GM12878 (cell line): ENCODE measurements around a stretch of chr1.

DNA sequence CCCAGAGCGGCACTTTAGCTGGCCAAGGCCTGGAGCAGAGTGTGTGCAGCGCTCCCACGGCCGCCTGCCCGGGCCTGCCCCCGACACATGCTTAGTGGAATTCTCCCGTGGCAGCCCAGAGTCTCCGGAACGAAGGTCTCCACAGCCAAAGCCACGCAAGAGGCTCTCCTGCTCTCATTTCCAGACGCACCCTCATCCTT, 7.7 kb upstream of the NAV1 start:
- RAMPAGE, long total RNA: no peak
- RRBS, 2 experiments: 80 to 90% methylated on average over 8 to 10 of the region's 11 CpGs
CAGE:
- cytosol, long polyA minus RNA: no peak
- cytosol, long polyA plus RNA: no peak
- long polyA plus RNA: no peak
- nucleolus, long total RNA: no peak
- nucleus, long polyA plus RNA: no peak
- nucleus, long total RNA: no peak

- RAMPAGE, long total RNA: no peak
- RRBS, 2 experiments: no CpG with 5 or more reads among the region's 7 CpGs
CAGE:
- cytosol, long polyA minus RNA: no peak
- cytosol, long polyA plus RNA: no peak
- long polyA plus RNA: no peak
- nucleolus, long total RNA: no peak
- nucleus, long polyA plus RNA: no peak
- nucleus, long total RNA: no peak
Observed at GRCh38 chr1:201737559-201738293, 91.2 kb upstream of the IPO9 start.

DNA sequence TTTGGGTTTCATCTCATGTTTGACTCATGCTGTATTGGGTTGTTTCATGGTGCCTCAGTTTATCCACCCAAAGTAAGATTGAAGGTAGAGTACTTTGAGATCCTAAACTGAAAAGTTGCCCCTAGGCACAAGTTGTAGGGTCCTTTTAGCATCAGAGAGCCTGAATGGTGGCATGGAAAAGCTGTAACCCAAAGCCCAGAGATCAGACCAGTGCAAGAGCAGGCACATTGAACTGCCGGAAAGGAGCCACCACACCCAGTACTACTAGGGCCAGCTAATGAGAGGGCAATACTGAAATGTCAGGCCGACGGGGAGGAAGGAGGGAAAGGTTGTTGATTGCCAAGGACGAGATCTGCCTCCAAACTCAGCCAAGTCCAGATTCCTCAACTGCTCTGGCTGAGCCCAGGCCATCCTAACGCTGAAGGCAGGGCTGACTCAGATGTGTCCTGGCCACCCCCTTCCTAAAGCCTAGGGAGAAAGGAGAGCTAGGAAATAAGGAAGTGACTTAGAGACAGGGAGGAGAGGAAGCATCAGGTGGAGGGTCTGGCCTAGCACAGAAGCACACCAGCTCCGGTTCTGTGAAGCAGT, 42.2 kb upstream of the IPO9 start:
- RAMPAGE, long total RNA: no peak
- RRBS, 2 experiments: no CpG with 5 or more reads among the region's 6 CpGs
CAGE:
- cytosol, long polyA minus RNA: no peak
- cytosol, long polyA plus RNA: no peak
- long polyA plus RNA: no peak
- nucleolus, long total RNA: no peak
- nucleus, long polyA plus RNA: no peak
- nucleus, long total RNA: no peak

DNA sequence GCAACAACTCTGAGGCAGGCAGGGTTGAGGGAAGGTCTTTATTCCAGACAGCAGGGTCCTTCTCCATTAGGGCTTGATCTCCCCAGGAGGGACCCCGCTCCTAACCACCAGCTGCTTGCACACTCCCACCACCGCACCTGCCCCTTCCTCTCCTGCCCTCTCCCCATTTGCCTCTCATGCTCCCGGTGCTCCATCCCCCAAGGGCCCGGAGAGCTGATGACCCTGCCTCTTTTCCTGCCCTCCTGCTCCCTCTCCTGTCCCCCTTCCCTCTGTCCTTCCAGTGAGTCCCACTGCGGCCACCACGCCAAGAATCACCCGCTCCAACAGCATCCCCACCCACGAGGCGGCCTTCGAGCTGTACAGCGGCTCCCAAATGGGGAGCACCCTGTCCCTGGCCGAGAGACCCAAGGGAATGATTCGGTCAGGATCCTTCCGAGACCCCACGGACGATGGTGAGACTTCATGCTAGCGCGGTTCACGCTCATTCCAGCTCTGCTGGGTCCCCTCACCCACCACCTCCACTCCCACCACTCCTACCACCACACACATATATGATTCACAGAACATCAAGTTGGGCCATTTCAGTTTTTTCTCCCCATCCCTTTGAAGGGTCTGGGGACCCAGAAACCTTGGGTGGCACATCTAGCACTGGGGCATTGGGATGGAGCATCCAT, 40.6 kb upstream of the IPO9 start:
- RAMPAGE, long total RNA: no peak
- RRBS, 2 experiments: no CpG with 5 or more reads among the region's 19 CpGs
CAGE:
- cytosol, long polyA minus RNA: no peak
- cytosol, long polyA plus RNA: no peak
- long polyA plus RNA: no peak
- nucleolus, long total RNA: no peak
- nucleus, long polyA plus RNA: no peak
- nucleus, long total RNA: no peak

DNA sequence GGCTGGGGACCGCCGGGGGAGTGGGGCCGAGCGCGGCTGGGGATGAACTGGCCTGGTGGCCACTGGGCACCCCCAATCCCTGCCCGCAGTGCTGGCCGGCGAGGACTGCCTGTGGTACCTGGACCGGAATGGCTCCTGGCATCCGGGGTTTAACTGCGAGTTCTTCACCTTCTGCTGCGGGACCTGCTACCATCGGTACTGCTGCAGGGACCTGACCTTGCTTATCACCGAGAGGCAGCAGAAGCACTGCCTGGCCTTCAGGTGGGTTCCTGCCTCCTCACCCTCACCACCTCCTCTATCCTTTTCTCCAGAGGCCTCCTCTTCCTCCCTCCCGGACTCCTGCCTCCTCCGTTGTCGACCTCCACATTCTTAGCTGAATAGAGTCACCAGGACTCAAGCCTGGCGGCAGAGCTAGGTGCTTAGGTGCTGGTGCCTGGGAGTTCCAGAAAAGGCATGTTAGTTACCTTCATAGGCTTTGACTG, 699 bp downstream of the SHISA4 start:
- RAMPAGE, long total RNA: no peak
- RRBS, 2 experiments: 10 to 23% methylated on average over 6 to 7 of the region's 18 CpGs
CAGE:
- cytosol, long polyA minus RNA: no peak
- cytosol, long polyA plus RNA: no peak
- long polyA plus RNA: no peak
- nucleolus, long total RNA: no peak
- nucleus, long polyA plus RNA: no peak
- nucleus, long total RNA: no peak

GRCh38 chr1:201903818-201904277, 15.2 kb downstream of the SHISA4 start:
- RAMPAGE, long total RNA: no peak
- RRBS, 2 experiments: no CpG with 5 or more reads among the region's 5 CpGs
CAGE:
- cytosol, long polyA minus RNA: no peak
- cytosol, long polyA plus RNA: no peak
- long polyA plus RNA: no peak
- nucleolus, long total RNA: no peak
- nucleus, long polyA plus RNA: no peak
- nucleus, long total RNA: no peak

GRCh38 chr1:201914403-201915277, 25.9 kb downstream of the SHISA4 start:
- RAMPAGE, long total RNA: no peak
- RRBS, 2 experiments: no CpG with 5 or more reads among the region's 17 CpGs
CAGE:
- cytosol, long polyA minus RNA: no peak
- cytosol, long polyA plus RNA: no peak
- long polyA plus RNA: no peak
- nucleolus, long total RNA: no peak
- nucleus, long polyA plus RNA: no peak
- nucleus, long total RNA: no peak

DNA sequence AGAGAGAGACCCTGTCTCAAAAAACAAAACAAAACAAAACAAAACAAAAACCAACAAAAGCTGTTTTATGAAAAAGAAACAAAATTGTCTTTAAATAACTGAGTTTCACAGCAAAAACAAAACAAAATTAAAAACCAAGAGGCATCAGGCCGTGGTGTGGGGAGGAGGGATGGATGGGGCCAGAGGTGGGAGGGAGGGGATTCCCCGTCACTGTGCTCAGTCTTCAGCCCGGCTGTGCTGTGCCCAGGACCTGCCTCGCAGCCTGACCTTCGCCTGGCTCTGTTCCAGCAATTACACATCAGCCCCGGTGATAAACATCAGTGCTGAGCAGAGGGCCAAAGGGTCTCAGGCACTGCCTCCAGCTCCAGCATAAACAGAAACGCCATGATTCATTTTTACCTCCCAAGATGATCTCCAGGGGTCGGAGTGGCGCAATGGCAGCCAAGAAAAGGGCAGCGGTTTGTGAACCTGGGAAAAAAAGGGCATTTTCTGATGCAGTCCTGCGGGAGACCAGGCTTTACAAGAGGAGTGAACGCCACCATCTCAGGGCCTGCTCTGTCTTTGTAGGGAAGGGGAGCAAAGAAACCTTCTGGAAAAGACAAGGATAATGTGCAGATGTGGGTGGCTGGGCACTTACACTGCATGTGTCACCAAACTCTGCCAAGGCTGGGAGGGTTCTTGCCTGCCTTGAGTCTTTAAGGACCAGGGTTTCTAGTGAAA, 28.0 kb downstream of the SHISA4 start:
- RAMPAGE, long total RNA: no peak
- RRBS, 2 experiments: 28 to 29% methylated on average over 3 of the region's 12 CpGs
CAGE:
- cytosol, long polyA minus RNA: no peak
- cytosol, long polyA plus RNA: no peak
- long polyA plus RNA: no peak
- nucleolus, long total RNA: no peak
- nucleus, long polyA plus RNA: no peak
- nucleus, long total RNA: no peak

DNA sequence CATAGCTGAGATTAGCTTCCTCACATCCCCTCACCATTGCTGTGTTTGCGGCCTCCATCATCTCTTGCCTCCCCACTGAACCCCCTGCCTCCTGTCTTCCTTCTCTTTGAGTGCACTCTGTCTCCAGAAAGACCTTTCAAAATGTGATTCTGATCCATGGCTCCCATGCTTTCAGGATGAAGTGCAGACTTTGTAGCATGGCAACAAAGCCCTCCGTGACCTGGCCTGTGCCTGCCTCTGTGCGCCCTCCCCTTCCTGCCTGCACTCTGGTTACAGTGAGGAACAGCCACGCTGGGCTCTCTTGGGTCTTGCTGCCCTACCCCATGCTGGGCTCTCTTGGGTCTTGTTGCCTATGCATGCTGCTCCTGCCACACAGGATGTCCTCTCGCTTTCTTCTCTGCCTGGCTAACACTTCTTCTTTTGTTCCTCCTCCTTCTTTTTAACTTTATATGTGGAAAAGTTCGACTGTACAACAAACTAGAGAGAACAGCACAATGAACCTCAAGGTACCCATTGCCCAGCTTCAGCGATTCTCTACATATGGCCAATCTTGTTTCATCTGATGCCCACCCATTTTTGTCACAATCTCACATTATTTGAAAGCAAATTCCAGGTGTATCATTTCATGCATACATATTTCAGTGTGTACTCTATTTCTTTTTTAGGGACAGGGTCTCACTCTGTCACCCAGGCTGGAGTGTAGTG, 27.9 kb downstream of the LMOD1 start:
- RAMPAGE, long total RNA: no peak
- RRBS, 2 experiments: no CpG with 5 or more reads among the region's 7 CpGs
CAGE:
- cytosol, long polyA minus RNA: no peak
- cytosol, long polyA plus RNA: no peak
- long polyA plus RNA: no peak
- nucleolus, long total RNA: no peak
- nucleus, long polyA plus RNA: no peak
- nucleus, long total RNA: no peak

DNA sequence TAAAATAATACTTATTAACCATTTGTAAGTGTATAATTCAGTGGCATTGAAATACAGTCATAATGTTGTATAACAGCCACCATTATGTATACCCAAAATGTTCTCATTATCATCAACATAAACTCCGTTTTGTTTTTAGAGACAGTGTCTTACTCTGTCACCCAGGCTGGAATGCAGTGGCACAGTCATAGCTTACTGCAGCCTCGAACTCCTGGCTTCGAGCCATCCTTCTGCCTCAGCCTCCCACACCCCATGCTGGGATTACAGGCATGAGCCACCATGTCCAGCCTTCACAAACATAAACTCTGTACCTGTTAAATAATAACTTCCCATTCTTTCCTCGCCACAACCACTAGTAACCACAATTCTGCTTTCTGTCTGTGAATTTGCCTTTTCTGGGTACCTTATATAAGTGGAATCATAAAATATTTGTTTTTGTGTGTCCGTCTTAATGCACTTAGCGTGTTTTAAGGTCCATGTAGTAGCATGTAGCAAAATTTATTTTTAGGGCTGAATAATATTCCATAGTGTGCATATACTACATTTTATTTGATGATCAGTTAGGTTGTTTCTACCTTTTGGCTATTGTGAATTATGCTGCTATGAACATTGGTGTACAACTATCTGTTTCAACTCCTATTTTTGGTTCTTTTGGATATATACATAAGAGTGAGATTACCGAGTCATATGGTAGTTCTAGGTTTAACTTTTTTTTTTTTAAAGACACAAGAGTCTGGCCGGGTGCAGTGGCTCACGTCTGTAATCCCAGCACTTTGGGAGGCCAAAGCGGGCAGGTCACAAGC, 11.6 kb upstream of the RNPEP start:
- RAMPAGE, long total RNA: no peak
- RRBS, 2 experiments: no CpG with 5 or more reads among the region's 10 CpGs
CAGE:
- cytosol, long polyA minus RNA: no peak
- cytosol, long polyA plus RNA: no peak
- long polyA plus RNA: no peak
- nucleolus, long total RNA: no peak
- nucleus, long polyA plus RNA: no peak
- nucleus, long total RNA: no peak

- RAMPAGE, long total RNA: no peak
- RRBS, 2 experiments: no CpG with 5 or more reads among the region's 12 CpGs
CAGE:
- cytosol, long polyA minus RNA: no peak
- cytosol, long polyA plus RNA: no peak
- long polyA plus RNA: no peak
- nucleolus, long total RNA: no peak
- nucleus, long polyA plus RNA: no peak
- nucleus, long total RNA: no peak
Observed at GRCh38 chr1:202002492-202003000, 7.8 kb upstream of the ELF3 start.

GRCh38 chr1:202084559-202085772, 37.8 kb upstream of the GPR37L1 start:
- RAMPAGE, long total RNA: no peak
- RRBS, 2 experiments: no CpG with 5 or more reads among the region's 19 CpGs
CAGE:
- cytosol, long polyA minus RNA: no peak
- cytosol, long polyA plus RNA: no peak
- long polyA plus RNA: no peak
- nucleolus, long total RNA: no peak
- nucleus, long polyA plus RNA: no peak
- nucleus, long total RNA: no peak

GRCh38 chr1:202131854-202133036, 9.5 kb downstream of the GPR37L1 start:
- RAMPAGE, long total RNA: no peak
- RRBS, 2 experiments: no CpG with 5 or more reads among the region's 16 CpGs
CAGE:
- cytosol, long polyA minus RNA: no peak
- cytosol, long polyA plus RNA: no peak
- long polyA plus RNA: no peak
- nucleolus, long total RNA: no peak
- nucleus, long polyA plus RNA: no peak
- nucleus, long total RNA: no peak

DNA sequence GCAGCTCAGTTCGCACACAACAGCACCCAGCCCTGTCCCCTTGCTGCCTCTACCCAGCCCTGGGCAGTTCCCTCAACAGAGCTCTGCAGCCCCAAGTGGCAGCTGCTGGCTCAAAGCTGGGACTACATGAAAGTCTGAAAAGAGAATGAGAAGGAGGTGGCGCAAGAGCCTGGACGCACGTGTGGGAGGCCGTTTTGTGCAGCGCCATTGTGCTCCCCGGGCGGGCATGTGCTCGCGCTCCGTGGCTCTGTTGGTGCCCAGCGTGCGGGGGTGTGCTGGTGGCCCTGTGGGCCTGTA, 10.3 kb downstream of the GPR37L1 start:
- RAMPAGE, long total RNA: no peak
- RRBS, 2 experiments: no CpG with 5 or more reads among the region's 13 CpGs
CAGE:
- cytosol, long polyA minus RNA: no peak
- cytosol, long polyA plus RNA: no peak
- long polyA plus RNA: no peak
- nucleolus, long total RNA: no peak
- nucleus, long polyA plus RNA: no peak
- nucleus, long total RNA: no peak

- RAMPAGE, long total RNA: no peak
- RRBS, 2 experiments: no CpG with 5 or more reads among the region's 20 CpGs
CAGE:
- cytosol, long polyA minus RNA: no peak
- cytosol, long polyA plus RNA: no peak
- long polyA plus RNA: no peak
- nucleolus, long total RNA: no peak
- nucleus, long polyA plus RNA: no peak
- nucleus, long total RNA: no peak
Observed at GRCh38 chr1:202135252-202136142, 9.0 kb downstream of the ARL8A start.

DNA sequence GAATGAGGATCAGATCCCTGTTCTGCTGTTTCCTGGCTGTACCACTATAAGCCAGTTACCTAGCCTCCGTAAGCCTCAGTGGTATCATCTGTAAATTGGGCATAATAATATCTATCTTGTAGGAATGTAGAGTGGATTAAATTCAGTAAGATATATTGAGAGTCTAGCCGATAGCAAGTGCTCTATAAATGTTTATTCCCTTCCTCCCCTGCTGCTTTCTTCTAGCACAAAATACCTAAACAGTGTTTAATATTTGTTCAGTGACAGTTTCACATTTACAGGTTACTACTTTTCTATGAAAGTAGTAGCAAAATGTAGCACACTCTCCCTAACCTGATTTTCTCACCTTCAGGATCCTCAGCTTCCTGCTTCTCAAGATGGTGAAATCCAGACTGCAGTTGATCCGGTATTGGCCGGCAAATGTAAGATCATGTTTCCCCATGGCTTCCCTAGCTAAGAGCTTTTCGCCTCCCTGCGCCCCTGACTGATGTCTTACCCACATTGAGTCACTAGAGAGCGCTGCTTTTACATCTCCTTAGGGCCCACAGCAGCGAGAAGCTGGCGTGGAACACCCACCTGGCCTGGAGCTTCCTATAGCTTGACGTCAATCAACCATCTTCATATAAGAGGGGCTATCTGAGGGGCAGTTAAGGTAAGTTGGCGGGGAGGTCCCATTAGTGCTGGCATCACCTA, 5.8 kb downstream of the PTPN7 start:
- RAMPAGE, long total RNA: no peak
- RRBS, 2 experiments: no CpG with 5 or more reads among the region's 11 CpGs
CAGE:
- cytosol, long polyA minus RNA: no peak
- cytosol, long polyA plus RNA: no peak
- long polyA plus RNA: no peak
- nucleolus, long total RNA: no peak
- nucleus, long polyA plus RNA: no peak
- nucleus, long total RNA: no peak

GRCh38 chr1:202237012-202237565, 43.5 kb downstream of the LGR6 start:
- RAMPAGE, long total RNA: no peak
- RRBS, 2 experiments: no CpG with 5 or more reads among the region's 10 CpGs
CAGE:
- cytosol, long polyA minus RNA: no peak
- cytosol, long polyA plus RNA: no peak
- long polyA plus RNA: no peak
- nucleolus, long total RNA: no peak
- nucleus, long polyA plus RNA: no peak
- nucleus, long total RNA: no peak

- RAMPAGE, long total RNA: no peak
- RRBS, 2 experiments: no CpG with 5 or more reads among the region's 3 CpGs
CAGE:
- cytosol, long polyA minus RNA: no peak
- cytosol, long polyA plus RNA: no peak
- long polyA plus RNA: no peak
- nucleolus, long total RNA: no peak
- nucleus, long polyA plus RNA: no peak
- nucleus, long total RNA: no peak
Observed at GRCh38 chr1:202509108-202509625, 160.7 kb downstream of the PPP1R12B start.

DNA sequence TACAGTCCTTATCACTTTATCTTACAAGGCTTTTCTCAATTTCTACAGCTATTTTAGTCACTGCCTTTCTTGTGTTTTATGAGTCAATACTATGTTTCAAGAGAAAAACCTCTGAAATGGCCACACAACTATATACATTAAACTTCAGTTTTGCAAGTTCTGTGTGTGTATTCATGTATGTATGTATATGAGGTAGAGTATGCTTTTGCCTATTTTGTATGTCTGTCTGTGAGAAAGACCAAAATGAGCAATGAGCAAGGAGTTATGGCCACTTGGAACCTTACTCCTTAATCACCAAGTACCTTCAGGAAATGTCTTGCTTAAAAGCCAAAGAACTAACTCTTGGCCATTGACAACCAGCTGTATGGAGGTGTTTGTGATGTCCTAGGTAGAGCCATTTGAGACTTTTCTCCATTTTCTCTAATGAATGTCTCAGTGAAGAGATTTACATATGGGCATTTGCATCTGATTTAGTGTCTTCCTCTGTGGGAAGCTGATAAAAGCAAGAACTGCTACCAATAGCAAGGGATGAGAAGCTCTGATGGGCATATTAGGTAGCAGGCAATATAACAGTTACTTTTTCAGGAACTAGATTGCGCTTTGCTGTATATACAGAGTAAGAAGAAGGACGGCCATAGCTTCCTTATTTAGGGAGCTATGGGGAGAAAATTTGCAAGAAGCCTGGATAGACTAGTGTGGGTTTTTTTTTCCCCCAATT, 169.6 kb downstream of the SYT2 start:
- RAMPAGE, long total RNA: no peak
- RRBS, 2 experiments: no CpG with 5 or more reads among the region's 2 CpGs
CAGE:
- cytosol, long polyA minus RNA: no peak
- cytosol, long polyA plus RNA: no peak
- long polyA plus RNA: no peak
- nucleolus, long total RNA: no peak
- nucleus, long polyA plus RNA: no peak
- nucleus, long total RNA: no peak

DNA sequence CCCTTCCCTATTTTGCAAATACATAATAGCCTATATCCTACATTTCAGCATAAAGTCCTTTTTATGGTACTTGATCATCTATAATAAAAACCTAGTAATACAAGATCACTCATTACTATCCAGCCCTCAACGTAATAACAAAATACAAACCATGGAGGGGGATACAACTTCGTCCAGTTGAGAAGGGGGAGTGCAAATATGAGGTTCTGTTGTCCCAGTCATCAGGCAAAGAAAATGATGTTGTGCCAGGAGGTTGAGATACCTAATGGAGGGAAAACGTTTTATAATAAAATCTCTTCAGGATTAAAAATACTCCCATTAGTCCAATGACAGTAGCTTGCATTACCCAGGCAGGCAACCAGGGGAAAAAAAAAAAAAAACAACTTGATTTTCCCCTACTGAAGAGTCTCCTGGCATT, 21.4 kb upstream of the SYT2 start:
- RAMPAGE, long total RNA: no peak
- RRBS, 2 experiments: no CpG with 5 or more reads among the region's 3 CpGs
CAGE:
- cytosol, long polyA minus RNA: no peak
- cytosol, long polyA plus RNA: no peak
- long polyA plus RNA: no peak
- nucleolus, long total RNA: no peak
- nucleus, long polyA plus RNA: no peak
- nucleus, long total RNA: no peak